Natural killer cell (primary cell): ENCODE measurements around the gene SCN8A.

DNA sequence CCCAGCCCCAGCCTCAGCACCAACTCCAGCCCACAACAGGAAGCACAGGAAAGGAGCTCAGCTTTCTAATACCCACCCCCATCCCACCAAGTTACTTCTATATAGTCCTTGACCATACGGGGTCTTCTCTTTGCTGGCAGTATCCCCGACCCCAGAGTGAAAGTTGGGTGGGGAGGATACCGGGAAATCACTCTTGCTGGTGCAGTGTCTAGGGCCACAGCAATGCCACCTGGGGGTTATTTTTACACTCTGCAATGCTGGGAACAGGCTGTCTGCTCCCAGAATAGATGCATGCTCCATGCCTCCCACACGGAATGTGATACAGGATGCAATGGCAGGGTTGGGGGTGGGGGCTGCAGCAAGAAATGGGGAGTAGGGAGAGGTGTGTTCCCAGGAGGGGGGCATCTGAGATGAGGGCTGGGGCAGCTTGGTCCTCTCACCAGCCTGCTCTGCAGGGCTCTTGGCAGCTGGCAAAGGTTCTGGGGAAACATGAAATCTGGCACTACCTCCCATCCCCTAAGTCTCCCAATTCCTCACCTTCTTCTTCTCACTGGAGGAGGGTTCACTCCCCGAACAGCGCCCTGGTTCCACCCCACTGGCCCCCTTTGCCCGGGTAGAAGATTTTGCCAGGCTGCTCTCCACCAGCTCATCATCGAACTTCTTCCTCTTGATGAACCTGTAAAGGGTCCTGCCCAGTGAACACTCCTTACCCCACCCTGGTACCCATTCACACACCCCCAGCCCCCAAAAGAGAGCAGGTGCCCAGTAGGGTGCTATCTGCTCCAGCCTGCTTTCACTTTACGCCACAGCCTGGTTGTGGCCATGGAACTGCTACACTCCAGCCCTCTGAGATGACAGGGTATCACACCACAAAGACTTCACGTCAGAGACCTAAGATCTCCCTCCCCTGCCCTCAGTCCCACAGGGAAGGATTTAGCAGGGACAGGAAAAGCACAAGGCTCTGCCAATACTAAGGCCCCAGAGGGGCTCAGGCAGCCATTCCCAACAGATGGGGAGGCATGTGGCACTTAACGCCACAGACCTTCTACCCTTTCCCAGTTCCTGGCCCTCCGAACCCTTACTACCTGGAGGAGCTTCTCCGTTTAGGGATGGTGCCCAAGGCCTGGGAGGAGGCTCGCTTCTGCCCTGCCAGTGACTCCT is 2.6 kb downstream of the MCRS1 start:
- PRO-cap: no peak

GRCh38 chr12:49827125-49827672 is 1.0 kb downstream of the NCKAP5L start:
- PRO-cap: no peak

DNA sequence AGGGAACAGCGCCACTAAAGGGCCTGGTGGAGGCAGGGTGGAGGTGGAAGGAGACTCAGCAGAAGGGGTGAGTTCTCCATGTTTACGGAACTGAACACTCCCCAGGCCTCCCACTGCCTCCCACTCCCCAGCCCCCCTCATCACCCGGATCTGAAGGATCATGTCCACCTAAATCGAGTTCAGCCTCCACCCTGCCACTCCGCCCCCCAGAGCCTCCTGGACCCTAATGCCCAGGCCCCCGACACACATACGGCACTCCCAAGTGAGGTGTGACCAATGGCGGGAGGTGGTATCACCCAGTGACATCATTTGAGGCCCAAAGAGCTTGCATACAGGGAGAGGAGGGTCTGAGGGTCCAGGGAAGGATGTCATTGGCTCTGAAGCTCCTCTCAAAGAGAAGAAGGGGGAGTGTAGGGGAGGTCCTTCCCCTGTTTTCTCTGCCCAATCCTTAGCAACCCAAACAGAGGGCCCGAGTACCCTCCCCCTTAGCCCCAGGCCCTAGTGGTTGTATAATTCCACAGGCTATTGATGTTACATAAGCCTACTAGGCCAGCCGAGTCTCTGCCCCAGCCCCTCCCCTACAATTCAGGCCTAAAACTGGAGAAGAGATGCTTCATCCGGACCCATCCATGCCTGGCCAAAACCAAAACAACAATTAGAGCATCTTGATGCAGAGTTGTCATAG is 983 bp downstream of the FAIM2 start:
- PRO-cap: no peak

- PRO-cap: no peak
Observed at GRCh38 chr12:50086015-50086581, 956 bp downstream of the SMARCD1 start.

- PRO-cap: no peak
Observed at GRCh38 chr12:50104897-50105737, 1.3 kb downstream of the GPD1 start.

GRCh38 chr12:50170116-50170393 is 2.9 kb upstream of the CERS5 start:
- PRO-cap: no peak

- PRO-cap: no peak
Observed at GRCh38 chr12:50325922-50326406, 42.6 kb upstream of the LIMA1 start.

DNA sequence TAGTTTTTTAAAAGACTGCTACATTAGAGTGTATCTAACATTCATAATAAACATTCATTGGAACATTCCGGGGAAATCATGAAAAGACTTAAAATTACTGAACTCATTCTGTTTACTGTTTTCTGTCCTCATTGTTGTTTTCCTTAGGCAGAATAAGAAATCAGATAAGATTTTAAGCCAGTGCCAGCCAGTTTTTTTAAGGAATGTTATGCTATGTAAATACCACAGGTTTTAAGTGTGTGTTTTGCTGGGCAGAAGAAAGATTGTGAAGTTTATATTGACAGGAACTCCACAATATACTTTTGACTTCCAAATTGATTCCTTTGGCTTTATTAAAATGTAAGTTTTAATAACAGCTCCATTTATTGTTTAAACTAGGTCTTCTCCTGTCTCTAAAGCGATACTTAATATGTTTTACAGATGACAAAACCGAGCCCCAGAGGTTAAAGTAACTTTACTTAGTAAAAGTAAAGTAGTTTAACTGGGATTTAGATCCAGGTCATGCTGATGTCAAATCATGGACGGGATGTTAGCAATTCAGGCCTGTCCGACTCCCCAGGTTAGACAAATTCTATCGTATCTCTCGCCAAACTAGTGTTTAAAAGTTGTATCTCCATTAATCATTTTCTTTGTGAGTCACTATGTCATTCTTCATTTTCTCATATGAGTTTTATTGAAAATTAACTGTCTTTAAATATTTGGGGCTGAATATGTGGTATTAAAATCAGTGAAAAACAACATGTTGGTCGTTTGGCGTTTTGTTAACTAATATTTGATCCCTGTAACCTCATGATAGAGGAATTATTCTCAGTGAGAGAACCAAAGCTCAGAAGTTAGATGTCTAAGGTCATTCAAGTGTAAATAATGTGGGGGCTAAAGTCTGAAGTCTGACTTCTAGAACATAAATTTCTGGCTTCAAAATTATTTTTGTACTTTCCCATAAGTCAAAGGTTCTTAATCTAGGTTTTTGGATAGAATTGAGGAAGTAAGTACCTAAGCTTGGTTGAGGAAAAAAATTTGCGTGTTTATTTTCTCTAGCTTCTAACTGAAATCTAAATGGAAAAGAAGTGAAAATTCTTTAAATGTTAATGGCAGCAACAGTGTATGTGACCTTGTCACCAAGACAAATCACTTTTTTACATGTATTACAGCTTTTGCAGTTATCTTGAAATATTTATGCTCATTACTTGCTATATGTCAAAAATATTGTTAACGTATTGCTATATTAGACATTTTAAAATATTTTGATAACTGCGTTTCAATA is 2.0 kb downstream of the LARP4 start:
- PRO-cap: no peak

GRCh38 chr12:50517408-50518089 is 12.8 kb downstream of the DIP2B start:
- PRO-cap: no peak

- PRO-cap: no peak
Observed at GRCh38 chr12:50568536-50569387, 64.0 kb downstream of the DIP2B start.

GRCh38 chr12:50575390-50575637 is 70.5 kb downstream of the DIP2B start:
- PRO-cap: no peak

DNA sequence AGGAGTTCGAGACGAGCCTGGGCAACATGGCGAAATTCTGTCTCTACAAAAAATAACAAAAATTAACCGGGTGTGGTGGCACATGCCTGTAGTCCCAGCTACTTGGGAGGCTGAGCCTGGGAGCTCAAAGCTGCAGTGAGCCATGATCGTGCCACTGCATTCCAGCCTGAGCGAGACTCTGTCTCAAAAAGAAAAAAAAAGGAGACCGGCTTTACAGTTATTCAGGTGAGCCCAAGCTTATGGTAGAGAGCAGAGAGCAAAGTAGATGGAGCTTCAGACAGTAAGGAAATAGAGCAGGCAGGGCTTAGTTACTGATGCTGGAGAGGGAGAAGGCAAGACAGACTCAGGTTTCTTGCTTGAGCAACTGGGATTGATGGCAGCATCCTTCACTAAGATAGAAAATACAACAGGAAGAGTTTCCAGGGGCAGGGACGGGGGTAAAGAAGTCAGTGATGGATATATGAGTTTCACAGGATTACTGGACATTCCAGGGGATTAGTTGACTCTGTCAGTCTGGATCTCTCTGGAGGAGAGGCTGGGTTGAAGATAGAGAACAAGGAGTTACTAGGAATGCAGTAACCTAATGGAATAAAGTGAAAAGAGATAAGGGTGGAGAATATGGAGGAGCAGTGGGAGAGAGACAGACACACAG is 74.6 kb upstream of the ATF1 start:
- PRO-cap: no peak

- PRO-cap: no peak
Observed at GRCh38 chr12:50922726-50923272, 2.0 kb upstream of the METTL7A start.

- PRO-cap: no peak
Observed at GRCh38 chr12:51021672-51022394, 4.4 kb downstream of the SLC11A2 start.

DNA sequence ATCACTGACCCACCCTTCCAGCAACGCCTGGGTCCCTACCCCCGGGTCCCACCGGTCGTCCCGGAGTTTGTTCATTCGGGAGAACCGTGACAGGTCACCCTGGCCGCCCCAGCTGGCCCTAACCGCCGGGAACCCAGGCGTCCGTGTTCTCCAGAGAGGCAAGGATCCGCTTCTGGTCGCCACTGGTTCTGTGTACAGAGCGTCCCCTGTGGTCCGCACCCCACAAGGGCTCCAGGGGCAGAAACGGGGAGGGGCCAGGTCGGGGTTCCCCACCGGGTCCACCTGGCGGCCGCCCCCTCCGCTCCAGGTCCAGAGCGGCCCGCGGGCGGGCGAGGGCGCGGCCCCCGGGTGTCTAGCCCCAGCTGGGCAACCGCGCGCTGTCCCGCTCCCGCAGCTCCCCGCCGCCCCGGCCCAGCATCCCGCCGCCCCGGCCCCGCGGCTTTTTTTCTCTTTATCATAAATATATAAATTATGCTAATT is 755 bp downstream of the POU6F1 start:
- PRO-cap: bidirectional peak, plus-strand start at position 306 of the sequence, minus-strand start at position 174 of the sequence

DNA sequence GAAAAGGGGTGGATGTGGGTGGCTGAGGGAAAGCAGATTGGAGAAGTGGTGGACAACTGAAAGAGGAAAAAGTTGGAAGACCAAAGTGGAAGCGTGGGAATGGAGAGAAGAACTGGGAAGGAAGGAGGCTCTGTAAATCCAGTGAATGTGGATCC is 713 bp upstream of the POU6F1 start:
- PRO-cap: no peak

GRCh38 chr12:51269303-51270020 is 753 bp downstream of the SMAGP start:
- PRO-cap: bidirectional peak, plus-strand start at chr12:51270257, minus-strand start at chr12:51269973

- PRO-cap: no peak
Observed at GRCh38 chr12:51386124-51386741, 5.0 kb downstream of the GALNT6 start.

DNA sequence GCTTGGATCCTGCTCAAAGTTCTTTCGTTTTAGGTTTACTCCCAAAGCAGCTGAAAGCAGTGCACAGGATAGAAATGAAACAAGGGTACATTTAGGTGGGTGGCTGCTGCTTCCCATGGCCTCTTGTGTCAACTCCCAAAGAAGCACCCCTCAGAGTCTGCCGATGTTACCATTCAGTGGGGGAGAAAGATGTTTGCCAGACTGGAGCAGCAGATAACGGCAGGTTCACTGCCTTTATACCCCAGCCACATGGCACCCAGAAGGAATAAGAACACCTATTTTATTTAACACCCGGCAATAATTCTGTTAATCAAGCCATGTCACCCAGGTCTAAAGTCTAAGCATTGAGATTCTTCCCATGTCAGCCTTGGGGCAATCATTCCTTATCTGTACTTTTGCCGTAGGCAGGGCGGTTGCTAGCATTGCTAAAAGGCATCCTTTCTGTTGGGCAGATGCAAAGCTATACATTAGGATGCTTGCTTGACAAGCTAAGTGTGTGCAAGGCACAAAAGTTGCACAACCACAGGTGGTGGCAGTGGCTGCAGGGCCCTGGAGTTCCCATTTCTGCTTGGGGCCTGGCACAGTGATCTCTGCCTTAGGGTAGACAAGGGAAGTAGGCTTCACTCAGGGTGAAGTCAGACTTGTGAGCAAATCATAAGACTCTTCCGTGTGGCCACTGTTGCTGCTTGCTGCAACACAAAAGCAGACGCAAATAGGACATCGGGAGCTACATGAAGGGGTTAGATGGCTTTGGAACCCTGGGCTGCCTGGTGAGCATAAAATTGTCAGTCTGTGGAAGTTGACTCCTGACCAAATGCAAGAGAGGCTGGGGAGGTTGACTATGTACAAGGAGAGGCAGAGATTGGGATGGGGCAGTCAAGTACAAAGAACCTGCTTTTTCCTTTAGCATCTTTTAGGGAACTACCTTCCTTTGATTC is 12.5 kb upstream of the GALNT6 start:
- PRO-cap: no peak

GRCh38 chr12:51590371-51591558 is at the start of gene SCN8A:
TSS of gene SCN8A (plus strand) at chr12:51591233.
- PRO-cap: no peak